Cardiac ventricle fibroblast (primary cell): ENCODE measurements around the genes ABRACL and GJE1.

- RAMPAGE, long total RNA = no peak
Measured at GRCh38 chr6:138979458-138980669, 8.2 kb downstream of the REPS1 start.

DNA sequence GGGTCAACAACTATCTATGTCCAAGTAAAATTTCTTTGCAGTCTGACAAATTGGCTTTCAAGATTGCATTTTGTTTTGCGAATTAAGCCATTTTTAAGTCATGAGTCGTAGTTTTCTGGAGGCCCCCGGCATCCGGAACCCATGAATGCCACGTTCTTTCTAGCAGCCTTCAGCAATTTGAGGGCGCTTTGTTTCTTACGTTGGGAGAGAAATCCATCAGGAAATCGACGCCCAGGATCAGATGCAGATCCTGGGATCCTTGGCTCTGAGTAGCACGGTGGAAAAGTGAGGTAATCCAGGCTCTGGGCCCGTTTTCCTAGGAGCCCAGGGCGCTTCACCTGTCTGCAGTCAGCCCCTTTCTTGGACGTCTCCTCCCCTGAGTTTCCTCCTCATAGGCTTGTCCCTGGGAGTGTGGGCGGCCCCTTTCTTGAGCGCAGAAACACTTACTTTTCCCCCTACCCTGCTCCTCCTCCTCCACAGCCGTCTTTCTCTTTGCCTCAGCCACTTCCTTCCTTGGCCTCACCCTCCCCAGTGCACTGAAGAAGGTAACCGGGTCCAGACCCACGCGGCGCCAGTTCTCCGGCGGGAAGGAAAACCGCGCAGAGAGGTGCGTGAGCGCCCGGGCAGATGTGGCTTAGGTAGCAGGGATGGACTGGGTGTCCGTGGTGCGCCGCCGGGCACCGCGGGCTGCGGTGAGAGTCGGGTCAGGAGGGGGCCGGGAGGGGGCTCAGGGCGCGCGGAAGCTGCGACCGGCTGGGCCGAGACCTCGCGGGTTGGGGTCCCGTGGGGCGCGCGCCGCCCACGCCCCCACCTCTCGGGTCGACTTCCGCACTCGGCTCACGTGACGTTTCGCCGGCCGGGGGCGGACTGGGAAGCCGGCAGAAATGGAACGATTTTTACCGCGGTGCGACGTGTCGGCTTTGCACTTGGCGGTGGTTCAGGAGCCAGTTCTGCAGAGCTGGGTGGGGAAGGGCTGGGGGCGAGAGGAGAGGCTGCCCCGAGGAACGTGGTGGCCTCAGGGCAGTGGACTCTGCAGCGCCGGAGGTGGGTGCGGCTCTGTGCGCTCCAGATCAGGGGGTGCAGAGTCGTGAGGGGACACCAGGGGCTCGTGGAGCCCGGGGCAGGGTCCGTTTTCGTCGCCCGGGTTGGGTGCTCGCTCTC is at the start of gene ABRACL:
ABRACL (plus strand) TSS at position 477 of the 1,161 bp plus-strand sequence.
- RAMPAGE, long total RNA = no peak

DNA sequence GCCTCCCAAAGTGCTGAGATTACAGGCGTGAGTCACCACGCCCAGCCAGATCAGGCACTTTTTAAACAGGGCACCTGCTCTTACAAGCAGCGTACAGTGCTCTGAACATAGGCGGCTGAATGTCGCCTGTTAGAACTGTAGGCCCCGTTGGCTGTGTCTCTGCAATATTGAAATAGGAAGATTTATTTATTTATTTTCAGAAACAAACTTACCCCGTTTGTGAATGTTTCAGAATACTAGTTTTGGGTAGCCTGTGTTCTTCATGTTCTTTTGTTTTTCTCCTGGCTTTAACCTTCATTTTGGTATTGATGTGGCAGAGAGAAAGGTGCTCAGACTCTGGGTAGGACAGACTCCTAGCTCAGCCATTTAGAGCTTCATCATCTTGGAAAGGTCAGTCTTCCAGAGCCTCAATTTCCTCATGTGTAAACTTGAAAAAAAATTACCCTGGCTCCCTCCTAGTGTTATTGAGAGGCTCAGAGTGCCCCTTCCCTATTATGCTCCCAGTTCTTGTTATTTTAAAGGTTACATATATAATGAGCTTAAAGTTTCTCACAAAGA is 2.1 kb downstream of the HECA start:
- RAMPAGE, long total RNA = no peak

DNA sequence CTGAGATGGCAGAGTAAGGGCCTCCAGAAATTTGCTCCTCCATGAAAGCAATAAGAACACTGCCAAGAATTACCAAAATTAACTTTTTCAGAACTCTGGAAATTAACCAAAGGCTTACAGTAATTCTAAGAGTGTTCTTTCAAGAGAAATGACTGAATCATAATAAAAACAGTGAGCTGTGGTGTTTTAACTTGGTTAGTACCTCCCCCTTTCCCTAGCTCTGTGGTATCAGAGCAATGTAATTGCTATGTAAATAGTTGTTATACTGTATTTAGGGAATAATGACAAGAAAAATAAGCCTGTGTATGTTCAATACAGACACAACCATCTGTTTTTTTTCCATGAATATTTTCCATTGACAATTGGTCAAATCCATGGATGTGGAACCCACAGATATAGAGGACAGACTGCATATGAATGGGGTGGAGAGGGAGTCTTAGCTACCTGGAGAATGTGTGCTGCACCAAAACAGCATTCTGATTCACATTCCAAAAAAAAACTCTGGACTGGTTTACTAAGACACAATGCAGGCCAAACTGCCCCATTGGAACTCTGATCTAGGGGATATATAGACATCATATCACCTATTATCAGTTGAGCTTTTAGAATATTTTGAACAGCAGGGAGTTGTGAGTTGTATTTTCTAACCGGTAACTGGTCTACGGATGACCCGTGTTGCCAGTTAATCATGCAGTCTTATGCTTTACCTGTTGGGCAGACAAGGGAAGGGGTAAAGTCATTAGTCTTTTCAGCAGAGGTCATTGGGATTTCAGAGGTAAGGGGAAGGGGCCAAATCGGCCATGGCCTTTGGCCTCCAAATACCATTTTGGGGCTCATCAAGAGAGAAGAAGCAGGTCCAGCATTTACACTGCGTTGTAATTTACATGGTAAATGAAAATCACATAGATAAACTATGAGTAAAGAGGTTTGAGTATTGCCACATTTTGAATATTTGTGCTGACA is 19.3 kb downstream of the HECA start:
- RAMPAGE, long total RNA = no peak

DNA sequence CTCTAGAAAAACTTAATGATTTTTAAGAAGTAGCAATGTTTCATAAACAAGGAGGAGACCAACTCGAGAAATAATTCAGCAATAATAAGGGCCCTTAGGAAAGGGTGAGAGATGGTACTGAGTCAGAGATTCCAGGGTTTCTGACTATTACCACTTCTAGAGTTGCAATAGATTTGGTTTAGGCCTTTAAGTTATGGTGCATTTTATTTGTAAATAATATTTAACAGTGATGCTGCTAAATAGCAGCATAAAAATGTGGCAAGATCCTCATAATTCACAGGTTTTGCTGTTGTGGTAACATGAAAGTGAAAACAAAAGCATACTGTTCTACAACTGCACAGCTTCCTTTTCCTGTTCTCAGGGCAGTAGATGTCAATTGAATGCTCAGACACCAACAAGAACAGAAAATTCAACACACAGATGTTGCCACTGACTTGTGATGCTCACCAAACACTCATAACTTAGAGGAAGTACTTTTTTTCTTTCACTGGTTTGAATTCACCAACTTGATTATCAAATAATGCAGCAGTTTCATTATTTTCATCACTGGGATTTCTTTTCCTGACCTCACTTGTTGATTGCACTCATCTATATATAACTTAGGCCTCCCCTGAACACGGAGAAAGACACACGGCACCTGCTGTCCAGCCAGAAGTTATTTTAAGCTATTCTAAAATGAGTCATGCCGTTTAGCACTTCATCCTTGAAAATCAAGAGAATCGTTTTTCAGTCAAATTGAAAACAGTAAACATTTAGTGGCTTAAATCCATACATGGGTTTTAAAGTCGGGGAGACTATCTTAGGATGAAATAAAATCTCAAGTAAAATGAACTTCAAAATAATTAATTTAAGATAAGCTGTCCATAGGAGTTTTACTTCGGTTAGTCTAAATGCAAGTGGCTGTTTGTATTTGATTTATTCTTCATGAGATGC is 1.0 kb downstream of the TXLNB start:
- RAMPAGE, long total RNA = no peak

- RAMPAGE, long total RNA = no peak
Measured at GRCh38 chr6:139369085-139369387, 5.4 kb downstream of the CITED2 start.

GRCh38 chr6:139473131-139473766 is 98.8 kb upstream of the CITED2 start:
- RAMPAGE, long total RNA = no peak

- RAMPAGE, long total RNA = no peak
Measured at GRCh38 chr6:139473981-139474667, 99.7 kb upstream of the CITED2 start.

- RAMPAGE, long total RNA = no peak
Measured at GRCh38 chr6:139474839-139475047, 100.3 kb upstream of the CITED2 start.

GRCh38 chr6:139587965-139588585 is 213.6 kb upstream of the CITED2 start:
- RAMPAGE, long total RNA = no peak

DNA sequence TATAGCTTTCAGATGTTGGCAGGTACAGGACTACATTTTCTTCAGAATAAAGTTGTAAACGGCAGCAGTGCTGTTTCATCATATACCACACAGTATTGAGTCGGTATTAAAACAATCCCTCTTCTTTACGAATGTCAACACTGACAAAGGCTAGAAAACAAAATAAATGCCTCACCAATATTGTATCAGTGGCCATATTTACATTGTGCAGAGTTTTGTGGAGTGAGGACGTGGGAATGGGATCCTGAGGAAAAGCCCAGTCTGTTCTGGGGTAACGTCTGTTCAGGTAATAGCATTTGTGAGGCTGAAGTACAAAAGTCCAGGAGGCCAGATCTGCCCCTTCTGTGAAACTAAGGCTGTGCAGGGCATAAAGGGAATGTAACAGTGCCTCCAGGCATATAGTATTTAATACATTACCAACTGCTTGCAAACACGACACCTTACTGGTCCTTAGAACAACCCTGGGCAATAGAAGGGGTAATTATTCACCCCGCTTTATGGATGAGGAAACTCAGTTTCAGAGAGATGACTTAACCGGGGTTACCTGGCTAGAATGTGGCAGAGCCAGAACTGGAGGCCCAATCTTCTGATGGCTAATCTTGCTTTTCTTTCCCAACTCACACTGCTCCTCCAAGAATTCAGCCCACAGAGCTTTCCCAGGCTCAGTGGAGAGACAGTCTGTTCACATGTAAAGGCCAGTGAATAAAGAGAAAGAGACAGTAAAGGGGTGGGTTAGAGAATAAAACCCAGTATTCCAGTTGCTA is 280.4 kb upstream of the CITED2 start:
- RAMPAGE, long total RNA = no peak

DNA sequence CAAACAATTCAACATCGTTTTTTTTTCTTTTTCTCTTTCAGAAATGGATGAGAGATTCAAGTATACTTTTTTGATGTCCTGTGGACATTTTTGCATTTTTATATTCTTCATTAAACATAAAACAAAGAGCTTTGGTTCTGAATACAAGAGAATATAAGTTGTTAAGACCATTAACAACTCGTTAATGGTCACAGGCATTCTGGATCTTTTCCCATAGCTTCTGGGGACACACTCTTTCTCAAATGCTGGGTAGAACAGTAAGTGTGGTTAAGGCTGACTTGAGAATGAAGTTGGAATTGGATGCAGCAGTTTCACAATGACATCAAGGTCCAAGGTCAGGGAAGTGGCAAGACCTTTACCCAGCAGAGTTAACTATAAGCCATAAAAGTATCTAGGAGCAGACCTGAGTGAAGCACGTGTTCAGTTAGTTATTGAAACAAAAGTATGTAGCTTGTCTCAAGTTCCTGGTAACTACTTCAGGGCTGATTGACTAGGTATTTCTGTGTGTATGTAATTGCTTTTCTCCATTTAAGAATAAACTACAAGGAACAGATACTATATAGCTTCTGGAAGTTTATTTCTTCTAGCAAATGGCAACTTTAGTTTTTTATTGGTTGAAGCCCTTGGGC is 478.8 kb upstream of the CITED2 start:
- RAMPAGE, long total RNA = no peak

GRCh38 chr6:140314622-140315039 is 940.2 kb upstream of the CITED2 start:
- RAMPAGE, long total RNA = no peak

DNA sequence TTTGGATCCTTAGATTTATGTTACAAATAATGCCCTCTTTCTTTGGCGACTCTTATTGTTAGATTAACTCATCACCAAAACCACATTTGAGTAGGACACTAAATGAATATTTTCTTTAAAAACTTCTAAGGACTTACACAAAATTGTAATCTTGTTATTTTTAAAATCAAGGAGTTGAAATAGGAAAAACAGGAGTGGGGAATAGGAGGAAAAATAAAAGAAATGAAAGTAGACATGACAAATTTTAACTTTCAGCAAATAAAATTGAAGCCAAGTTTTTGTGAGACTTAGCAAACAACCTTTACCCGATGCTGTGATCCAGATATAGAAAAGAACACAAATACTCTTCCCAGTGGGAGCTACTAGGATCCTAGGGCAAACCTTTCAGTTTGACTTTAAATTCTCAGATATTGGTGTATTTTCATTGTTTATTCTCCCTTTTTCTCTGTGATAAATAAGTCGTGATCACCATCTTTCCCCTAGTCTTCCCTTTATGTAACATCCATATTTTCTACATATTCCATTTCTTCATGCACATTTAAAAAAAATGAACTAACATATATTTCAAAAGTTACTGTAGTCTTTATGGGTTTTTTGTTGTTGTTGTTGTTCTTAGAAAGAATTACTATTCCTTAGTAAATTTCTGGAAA is 968.7 kb upstream of the CITED2 start:
- RAMPAGE, long total RNA = no peak

DNA sequence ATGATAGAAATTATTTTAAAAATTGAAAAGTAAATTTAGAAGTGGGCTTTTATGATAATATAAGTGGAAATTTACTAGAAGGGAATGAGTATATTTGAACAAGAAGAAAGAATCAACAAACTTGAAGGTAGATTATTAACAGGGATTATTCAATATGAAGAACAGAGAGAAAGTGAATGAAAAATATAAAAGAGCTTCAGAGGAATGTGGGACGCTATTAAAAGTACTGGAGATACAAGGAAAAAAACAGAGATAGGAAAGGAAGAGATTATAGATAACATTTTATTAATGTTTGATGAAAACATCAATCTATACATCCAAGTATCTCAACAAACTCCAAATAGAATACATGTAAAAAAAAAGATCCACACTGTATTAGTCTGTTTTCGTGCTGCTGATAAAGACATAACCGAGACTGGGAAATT is 1014.4 kb upstream of the CITED2 start:
- RAMPAGE, long total RNA = no peak

- RAMPAGE, long total RNA = no peak
Measured at GRCh38 chr6:141212226-141212837, 920.4 kb upstream of the GJE1 start.

GRCh38 chr6:141483455-141484061 is 649.2 kb upstream of the GJE1 start:
- RAMPAGE, long total RNA = no peak

GRCh38 chr6:142132853-142133177 is at the start of gene GJE1:
Gene GJE1 (plus strand): TSS chr6:142132925.
- RAMPAGE, long total RNA = no peak

DNA sequence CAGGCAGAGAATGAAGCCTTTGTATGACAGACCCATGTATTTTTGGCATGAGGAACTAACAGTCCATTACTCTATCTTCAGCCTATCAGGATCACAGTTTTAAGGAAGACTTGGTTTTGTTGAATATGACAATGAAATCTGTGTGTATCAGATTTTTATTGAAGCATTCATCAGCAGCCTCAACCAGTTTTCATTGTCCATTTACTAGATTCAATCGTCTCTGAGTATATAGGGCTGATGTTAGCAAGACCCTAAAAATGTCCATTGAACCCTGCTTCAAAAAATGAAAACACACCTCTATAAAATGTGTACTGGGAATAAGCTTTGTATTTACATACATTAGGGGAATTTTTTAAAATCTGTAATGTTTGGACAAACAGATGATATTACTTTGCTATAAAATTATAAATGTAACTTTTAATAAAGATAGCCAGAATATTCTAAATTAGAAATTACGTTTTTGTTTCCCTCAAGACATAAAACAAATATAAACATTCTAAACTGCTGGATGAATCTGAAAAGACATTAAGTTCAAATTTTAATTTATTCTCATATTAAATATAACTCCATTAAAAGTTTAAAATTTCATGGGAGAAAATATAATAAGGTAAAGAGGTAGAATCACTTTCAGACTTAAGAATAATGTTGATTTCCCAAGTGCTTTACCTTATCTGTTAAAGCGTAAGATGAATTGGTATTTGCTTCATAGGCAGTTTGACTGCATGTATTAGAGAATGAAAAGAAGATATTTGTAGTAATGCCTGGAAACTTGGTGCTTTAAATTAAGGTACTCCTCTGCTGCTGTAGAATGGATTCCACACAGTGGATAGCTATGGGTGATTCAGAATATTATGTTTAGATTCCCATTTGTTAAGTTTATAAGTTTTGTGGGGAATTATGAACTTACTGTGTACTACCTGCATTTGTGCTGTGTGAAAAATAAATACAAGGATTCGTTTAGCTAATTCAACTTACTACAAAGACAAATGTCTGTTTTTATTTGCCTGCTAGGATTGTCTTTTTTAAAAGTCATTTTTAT is 71.9 kb downstream of the VTA1 start:
- RAMPAGE, long total RNA = no peak

DNA sequence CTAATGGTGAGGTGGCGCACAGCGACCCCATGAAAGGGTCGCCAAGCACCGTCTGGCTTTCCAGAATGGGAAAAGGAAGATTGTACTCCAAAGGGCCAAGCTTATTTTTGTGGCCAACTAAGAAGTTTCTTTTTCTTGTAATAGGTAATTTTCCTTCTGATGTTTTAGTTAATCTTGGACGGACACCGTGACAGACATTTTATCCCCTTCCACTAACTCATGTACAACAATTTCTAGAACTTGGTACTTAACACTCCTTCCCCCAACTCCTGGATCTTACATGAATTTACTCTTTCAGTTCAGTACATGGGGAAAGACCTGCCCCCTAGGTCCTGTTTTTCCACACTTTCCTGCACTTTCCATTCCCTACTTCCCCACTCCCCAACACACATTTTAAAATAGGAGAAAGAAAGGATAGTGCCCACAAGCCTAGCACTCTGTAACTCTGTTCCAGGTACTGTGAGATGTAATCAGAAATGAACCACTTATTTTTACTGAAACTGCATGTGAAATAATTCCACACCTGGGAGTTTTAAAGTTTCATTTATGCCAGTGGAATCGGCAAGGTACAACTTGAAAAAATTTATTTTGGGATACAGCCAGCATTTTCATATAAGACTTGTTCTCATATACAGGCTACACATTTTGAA is 1.3 kb downstream of the ADGRG6 start:
- RAMPAGE, long total RNA = no peak